Trachea (tissue), 1 donor: ENCODE measurements around the gene LIPG.

DNA sequence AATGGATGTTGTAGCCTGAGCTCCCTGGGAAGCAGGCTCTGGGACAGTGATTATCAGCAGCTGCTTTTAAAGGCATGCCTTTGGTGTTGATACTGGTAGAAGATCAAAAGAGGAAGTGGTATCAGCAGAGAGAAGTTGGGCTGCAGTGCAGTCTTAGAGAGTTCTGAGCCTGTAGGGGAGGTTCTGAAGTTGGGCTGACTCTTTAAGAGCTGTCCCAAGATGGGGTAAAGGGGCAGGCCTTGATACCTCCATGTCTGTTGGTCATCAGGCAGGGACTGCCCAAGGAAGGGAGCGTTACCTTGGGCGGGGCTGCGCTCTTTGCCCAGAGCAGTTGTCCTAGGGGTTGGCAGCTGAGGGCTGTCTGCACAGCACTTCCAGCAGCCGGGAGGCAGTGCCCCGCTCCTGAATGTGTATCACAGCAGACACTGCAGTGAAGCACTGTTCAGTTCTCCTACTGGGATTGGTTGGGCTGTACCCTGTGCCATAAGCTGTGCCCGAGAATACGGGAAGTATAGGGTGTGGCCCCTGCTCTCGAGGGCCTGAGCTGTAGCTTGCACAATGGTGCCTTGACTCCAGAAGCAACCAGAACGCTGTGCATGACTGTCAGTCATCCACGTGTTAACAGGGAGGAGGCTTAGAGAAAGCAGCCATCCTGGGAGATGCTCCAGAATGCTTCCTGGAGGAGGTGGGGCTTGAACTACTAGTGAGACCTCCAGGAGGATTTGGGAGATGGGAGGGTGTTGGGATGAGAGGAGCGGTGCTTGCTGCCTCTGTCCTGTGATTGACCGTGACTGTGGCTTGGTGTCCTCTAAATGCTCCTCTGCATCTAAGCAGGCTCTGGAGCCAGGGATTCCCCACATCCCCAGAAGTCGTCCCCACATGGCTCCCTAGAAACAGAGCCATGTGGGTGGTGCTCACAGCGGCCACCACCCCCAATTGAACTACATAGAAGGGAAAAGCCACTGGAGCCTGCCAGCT, 177.2 kb downstream of the CTIF start:
- PRO-cap: unidirectional peak, plus-strand start at position 730 of the sequence

GRCh38 chr18:48797709-48798675, 152.8 kb downstream of the SMAD7 start:
- PRO-cap: unidirectional peak, minus-strand start at chr18:48798120

GRCh38 chr18:48850574-48851417, 100.0 kb downstream of the SMAD7 start:
- PRO-cap: no peak

DNA sequence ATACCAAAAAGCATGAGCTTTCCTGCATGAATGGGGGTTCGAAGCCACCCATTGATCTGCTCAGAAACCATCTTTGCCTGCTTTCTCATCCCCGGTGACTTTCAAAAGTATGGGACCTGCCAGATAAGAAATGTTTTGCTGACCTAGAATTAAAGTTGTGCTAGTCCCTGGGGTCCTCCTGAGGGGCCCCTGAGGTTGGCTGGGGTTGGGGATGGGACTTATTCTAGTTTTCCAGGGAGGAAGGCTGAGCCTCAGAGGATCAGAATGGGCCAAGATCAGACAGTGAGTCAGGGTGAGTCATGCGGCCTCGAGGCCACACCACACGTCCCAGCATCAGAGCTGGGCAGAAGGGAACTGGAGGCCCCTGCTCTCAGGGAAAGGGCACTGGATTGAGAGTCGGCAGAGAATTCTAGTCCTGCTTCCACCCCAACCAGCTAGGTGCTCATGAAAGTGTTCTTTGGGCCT, 77.5 kb downstream of the SMAD7 start:
- PRO-cap: unidirectional peak, plus-strand start at position 346 of the sequence

DNA sequence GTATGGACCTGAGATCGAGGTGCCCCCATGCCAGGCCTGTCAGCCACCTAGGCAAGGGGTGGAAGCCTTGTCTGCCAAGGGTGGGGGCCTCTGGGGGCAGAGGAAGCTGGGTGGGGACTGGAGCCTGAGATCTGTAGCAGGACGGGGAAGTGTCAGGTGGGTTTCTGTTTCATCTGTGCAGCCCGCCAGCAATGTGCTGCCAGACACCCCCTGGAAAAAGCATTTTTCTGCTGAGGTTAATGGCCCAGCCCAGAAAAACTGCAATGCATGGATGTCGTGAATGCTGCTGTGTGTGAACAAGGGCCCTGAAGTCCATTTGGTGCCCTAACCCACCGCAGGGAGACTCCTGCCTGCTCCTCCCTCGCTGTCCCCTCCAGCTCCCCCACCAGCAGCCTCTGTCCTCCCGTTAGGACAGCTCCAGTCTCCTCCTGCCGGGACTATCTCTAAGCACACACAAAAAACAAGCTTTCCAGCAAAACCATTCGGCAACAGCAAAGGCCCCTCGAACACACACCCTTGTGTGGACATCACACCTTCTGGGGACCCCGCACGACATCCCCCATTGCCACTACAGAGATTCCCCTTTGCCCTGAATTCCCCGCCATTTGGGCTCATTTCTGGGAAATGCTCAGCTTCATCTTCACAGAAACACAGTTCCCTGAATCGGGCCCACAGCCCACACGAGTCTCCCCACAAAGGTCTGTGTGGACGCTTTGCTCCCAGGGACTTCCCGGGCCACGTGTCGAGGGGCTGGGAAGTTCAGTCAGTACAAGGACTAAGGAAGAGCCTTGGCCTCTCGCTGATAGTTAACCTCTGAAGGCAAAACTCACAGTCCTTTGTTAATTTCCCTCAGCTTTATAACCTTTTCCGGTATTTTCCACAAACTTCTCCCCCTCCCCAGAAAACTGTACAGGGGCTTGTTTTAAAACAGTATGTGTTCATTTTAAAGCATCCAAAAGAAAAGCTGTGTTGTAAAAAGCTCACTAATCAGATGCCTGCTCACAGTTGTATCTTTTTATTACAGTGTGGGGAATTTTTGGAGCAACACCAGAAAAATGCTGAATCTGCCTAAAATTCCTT, 26.1 kb downstream of the SMAD7 start:
- PRO-cap: bidirectional peak, plus-strand start at position 766 of the sequence, minus-strand start at position 688 of the sequence

DNA sequence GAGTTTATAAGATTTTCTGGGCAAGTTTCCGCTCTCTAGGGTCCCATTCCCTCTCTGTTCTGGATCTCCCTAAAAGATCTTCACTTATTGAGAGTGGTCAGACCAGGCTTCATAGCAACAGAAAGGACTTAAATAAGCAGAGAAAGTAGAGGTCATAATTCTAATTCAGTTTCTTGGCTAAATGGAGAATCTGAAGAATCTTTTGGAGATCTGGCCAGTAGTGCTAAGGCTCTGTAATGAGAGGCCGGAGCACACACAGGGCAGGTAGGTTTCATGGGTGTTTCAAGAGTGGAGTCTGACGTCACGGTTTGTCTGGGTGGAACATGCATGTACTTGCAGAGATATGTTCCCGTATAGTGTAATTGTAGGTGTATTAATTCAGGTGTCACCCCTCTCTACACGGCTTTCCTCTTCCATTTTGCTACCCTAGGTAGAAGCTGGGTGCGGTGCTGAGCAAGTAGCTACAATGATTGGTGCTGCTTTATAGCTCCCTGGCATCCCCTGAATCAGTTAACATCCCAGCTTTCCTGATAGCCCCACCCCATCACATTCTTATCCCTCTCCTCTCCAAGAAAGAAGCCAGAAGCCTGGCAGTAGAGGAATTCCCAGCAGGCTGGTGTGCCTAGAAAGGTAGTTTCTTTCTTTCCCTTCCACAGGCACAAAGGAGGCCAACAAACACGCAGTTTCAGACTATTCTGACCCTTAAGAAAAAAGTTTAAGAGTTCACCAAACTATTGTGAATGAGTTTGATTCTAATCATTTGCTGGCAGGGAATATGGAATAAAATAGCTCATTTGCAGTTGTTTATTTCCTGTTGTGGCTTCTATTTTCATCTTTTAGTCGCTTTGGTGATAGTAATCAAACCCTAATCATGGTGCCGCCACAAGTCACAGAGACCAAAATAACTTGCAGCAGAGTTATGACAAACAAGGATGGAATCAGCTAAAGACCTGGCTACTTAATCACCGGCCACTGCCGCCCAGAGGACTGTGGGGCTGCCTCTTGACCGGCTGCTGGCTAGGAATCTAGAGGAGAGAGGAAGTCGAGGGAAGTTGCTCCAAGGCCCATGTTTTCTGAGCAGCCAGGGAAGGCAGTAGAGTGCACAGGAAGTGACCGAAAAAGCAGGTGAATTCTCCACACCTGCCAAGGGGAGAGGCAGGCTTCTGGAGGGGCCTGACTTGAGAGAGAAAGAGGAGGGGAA, 4.7 kb upstream of the SMAD7 start:
- PRO-cap: no peak

- PRO-cap: no peak
These were observed 80.9 kb upstream of the SMAD7 start for GRCh38 chr18:49031458-49032194.

- PRO-cap: no peak
These were observed 143.4 kb upstream of the SMAD7 start for GRCh38 chr18:49093996-49094687.

GRCh38 chr18:49237626-49238353, 222.7 kb downstream of the DYM start:
- PRO-cap: no peak

- PRO-cap: no peak
These were observed 4.9 kb upstream of the DYM start for GRCh38 chr18:49465265-49465829.

GRCh38 chr18:49499010-49499636, 6.9 kb upstream of the RPL17 start:
- PRO-cap: no peak

DNA sequence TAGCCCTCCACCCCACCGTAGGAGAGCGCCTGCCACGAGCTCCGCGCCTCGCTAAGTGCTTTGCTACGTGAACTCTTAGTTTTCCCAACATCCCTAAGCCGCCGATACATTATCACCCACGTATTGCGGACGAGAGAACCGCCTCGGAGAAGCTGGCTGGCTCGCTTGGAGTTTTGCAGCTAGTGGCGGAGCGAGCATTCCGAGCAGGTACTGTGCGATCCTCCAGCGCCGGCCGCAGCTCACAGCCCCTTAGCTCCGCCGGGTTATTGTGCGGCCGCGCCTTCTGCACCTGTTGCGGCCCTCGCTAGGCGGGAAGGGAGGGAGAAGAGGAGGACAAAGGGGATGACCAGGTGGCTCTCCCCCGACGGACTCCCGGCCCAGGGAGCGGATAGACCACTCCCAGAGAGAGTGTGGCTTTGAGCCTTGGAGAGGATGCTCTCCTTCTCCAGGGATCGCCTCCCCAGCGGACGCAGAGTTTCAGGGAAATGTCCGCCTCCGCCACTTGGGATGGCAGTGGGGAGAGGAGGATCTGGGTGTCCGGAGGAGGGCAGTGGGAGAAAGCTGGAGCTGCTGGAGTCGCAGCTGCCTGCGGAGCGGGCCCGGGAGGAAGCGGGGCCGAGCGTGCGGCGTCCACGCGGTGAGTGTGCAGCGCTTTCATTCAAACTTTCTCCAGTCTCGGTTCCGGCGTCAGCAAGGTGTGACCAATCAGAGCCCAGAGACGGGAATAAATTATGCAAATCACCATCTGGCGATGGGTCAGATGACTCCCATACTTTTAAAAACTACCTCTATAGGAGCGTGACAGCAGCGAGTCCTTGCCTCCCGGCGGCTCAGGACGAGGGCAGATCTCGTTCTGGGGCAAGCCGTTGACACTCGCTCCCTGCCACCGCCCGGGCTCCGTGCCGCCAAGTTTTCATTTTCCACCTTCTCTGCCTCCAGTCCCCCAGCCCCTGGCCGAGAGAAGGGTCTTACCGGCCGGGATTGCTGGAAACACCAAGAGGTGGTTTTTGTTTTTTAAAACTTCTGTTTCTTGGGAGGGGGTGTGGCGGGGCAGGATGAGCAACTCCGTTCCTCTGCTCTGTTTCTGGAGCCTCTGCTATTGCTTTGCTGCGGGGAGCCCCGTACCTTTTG, at the start of gene LIPG:
Gene LIPG (plus strand): TSS at position 804 of the 1,131 bp plus-strand sequence.
- PRO-cap: bidirectional peak, plus-strand start at position 804 of the sequence, minus-strand start at position 643 of the sequence

GRCh38 chr18:49618916-49619462, 57.1 kb downstream of the LIPG start:
- PRO-cap: no peak

DNA sequence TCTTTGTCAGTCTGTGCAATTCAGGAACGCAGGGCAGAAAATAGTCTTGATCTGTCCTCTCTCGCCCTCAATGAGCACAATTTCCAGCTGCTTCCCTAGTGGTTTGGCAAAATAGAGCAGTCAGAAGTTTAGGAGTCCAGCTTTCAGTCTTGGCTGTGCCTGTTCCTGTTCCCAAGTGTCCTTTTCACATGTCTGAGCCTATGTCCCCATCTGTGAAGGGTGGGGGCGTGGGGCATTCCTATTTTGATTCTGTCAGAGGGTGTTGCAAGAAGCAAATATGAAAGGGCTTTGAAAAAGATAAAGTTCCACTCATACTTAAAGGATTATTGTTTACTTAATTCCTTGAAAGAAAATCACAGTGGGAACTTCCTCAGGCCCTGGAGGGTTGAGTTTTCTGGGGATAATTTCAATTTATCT, 83.7 kb downstream of the ACAA2 start:
- PRO-cap: no peak

- PRO-cap: no peak
These were observed 13.9 kb upstream of the ACAA2 start for GRCh38 chr18:49827040-49827809.

DNA sequence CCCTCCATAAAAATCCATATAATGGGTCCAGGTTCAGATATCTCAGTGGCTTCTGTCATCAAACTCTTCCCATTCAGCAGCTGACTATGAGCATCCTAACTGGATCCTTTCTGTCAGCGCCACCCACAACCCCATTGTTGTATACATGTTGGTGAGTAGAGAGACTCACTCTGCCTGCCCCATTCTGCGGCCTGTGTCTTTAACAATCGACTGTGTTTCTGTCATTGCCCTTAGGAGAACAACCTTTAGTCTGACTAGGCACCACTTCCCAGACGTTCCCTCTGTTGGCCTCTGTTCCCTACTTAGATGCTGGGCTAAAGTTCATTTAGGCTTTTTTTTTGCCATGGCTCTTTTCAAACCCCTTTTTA, 20.4 kb upstream of the ACAA2 start:
- PRO-cap: no peak

- PRO-cap: no peak
These were observed 45.8 kb upstream of the ACAA2 start for GRCh38 chr18:49859002-49859587.

- PRO-cap: no peak
These were observed 145.5 kb upstream of the ACAA2 start for GRCh38 chr18:49958348-49959669.

GRCh38 chr18:49967760-49968162, 154.4 kb upstream of the ACAA2 start:
- PRO-cap: no peak

- PRO-cap: no peak
These were observed 97.3 kb downstream of the MYO5B start for GRCh38 chr18:50097492-50098146.